CD14-positive monocyte (primary cell): ENCODE measurements around the genes EBF4, TMEM239 and OXT.

DNA sequence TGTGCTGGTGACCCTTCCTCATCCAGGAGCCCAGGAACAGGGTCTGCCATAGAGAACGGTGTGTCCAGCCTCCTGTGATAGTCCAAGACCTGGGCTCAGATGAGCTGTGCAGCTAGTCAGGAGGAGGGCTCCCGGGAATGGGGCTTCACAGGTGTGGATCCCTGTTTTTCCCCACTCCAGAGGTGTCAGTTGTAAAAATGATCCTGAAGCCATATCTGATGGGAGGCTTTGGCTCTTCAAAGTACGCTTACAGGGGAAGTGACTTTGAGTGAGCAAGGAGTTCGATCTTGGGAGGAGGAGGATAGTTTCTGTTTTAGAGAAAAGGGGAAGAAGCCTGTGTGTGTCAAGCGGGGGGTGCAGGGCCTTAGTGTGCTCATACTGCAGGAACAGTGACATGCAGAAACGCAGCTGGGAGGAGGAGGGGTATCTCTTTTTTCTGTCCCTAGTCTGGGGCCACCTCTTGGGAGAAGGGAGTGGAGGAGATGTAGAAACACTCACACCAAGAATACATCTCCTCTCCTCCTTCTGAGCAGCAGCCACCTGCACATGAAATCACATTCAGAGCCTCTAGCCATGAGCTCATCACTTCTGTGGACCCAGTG, 19.9 kb downstream of the SIRPD start:
- CAGE, long polyA plus RNA, result no peak

- CAGE, long polyA plus RNA, result no peak
Observed at GRCh38 chr20:1663856-1664227, 6.3 kb upstream of the SIRPG start.

DNA sequence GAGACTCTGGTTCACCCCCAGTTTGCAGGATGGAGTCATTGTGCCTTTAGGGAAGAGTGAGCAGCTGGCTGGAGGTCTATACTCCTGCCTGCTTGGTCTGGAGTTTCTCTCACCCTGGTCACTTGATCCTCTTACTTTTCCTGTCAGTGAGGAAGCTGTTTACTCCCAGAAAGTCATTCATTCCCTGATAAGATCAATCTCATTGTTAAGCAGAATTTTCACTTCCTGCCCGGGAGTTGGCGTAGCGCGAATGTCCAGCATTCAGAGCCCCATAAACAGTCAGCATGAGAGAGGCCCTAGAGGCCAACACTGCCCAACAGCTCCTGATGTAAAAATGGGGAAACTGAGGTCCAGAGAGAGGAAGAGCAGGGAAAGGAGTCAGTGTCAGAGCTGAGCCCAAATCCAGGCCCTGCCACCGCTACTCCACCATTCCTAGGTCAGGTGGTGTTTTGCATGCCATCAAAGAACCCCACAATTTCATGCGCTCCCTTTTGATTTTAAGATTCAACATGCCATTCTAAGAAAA, 70.3 kb upstream of the SIRPA start:
- CAGE, long polyA plus RNA, result no peak

- CAGE, long polyA plus RNA, result no peak
Observed at GRCh38 chr20:1860484-1861025, 34.7 kb upstream of the SIRPA start.

- CAGE, long polyA plus RNA, result no peak
Observed at GRCh38 chr20:1888841-1889522, 6.2 kb upstream of the SIRPA start.

- CAGE, long polyA plus RNA, result no peak
Observed at GRCh38 chr20:1913074-1913800, 18.0 kb downstream of the SIRPA start.

- CAGE, long polyA plus RNA, result no peak
Observed at GRCh38 chr20:1927143-1927842, 32.1 kb downstream of the SIRPA start.

DNA sequence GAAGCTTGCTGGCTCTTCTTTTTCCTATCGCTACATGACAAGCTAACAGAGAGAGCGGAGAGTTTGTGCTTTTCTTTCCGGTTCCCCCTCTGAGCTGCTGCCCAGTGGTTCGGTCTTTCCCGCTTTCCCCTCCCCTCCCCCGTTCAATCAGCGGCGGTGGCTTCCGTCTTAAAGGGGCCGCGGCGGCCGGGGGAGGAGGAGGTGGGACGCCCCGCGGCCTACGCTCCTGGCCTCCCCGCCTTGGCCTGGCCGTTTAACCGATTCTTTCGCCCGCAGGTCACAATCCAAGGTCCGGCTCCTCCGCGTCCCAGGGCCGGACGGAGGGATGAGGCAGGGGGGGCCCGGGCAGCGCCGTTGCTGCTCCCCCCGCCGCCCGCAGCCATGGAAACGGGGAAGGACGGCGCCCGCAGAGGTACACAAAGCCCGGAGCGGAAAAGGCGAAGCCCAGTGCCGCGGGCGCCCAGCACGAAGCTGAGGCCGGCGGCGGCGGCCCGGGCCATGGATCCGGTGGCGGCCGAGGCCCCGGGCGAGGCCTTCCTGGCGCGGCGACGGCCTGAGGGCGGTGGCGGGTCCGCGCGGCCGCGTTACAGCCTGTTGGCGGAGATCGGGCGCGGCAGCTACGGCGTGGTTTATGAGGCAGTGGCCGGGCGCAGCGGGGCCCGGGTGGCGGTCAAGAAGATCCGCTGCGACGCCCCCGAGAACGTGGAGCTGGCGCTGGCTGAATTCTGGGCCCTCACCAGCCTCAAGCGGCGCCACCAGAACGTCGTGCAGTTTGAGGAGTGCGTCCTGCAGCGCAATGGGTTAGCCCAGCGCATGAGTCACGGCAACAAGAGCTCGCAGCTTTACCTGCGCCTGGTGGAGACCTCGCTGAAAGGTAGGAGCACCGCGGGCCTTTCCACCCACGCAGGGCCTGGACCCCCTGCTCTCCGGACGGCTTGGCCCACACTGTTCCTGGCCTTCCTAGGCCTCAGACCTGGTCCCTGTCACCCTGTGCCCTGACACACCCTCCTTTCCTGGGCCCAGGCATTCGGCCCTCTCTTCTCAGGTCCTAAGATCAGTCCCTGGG, 1.2 kb downstream of the STK35 start:
- CAGE, long polyA plus RNA, result no peak

DNA sequence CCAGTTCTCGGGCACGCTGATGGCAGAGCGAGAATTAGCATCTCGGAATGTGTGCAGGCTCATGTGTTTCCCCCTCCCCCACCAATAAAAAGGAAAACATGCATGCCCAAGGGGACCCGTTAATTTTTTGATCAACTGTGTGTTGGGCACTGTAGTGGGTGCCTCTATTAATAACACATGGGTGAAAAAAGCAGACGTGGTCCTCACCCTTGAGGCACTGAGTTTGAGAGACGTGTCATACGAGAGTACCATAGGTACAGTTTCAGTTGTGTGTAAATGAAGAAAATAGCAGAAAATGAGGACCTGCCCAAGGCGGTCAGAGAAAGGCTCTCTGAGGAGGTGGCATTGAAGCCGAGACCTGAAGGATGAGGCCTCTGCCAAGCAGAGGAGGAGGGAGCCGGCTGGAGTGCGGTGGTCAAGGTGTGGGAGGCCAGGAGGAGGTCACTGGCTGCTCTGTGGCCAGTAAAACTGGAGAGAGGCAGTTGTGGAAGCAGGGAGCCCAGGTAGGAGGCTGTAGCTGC, 27.9 kb downstream of the STK35 start:
- CAGE, long polyA plus RNA, result no peak

GRCh38 chr20:2461594-2461898, 9.0 kb downstream of the SNRPB start:
- CAGE, long polyA plus RNA, result no peak

GRCh38 chr20:2658213-2658995, 5.6 kb downstream of the IDH3B start:
- CAGE, long polyA plus RNA, result no peak

GRCh38 chr20:2692459-2692905, at the start of gene EBF4:
Gene EBF4 (plus strand): TSS chr20:2692780.
- CAGE, long polyA plus RNA, result no peak

DNA sequence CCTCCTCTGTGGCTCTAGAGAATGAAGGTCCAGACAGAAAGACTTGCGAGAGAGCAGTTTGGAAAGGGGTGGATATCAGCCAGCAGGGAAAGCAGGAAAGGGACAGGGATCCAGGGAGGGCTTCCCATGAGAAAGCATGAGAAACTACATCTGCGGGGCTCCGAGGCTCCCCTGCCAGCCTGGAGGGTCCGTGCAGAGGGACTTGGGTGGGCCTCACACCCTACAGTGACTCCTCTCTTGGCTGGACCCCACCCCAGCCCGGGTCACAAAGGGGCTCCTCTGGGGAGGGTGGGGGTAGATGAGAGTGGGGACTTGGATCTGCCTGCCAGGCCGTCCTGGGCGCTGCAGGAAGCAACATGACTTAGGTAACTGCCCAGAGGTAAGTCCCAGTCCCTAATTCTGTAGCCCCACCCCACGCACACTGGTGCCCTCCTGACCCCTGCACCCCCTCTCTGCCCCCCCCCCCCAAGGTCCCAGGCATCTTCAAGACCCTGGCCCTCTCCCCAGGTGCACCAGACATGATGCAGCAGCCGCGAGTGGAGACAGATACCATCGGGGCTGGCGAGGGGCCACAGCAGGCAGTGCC, at the start of gene TMEM239:
TMEM239 (plus strand) TSS at position 328 of the 586 bp plus-strand sequence.
- CAGE, long polyA plus RNA, result no peak

DNA sequence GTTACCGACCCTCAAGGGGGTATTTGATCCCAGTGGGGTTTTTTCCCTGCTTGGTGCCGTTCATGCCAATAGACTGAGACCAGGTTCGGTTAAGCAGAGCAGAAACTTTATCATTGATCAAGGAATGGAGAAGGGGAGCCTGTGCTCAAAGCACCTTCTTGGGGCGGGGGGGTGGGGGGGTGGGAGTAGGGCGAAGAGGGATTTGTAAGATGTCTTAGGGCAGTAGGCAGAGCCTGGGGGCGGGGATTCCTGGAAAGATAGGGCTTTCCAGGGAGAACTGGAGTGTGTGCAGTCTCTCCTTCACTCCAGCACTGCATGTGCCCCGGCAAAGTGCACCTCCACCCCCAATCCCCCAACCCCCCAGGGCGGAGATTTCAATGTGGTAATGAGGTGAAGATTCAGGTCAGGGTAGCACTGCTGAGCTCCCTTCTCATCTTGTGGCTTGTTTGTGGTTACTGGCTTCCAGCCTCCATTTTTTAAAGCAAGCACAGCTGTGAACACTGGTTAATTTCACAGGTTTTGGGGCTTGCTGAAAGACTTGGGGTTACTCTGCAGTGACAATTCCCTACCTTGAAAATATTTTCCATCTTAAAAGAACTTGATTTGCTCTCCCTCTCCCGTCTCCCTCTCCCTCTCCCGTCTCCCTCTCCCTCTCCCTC, 5.9 kb downstream of the TMEM239 start:
- CAGE, long polyA plus RNA, result no peak

DNA sequence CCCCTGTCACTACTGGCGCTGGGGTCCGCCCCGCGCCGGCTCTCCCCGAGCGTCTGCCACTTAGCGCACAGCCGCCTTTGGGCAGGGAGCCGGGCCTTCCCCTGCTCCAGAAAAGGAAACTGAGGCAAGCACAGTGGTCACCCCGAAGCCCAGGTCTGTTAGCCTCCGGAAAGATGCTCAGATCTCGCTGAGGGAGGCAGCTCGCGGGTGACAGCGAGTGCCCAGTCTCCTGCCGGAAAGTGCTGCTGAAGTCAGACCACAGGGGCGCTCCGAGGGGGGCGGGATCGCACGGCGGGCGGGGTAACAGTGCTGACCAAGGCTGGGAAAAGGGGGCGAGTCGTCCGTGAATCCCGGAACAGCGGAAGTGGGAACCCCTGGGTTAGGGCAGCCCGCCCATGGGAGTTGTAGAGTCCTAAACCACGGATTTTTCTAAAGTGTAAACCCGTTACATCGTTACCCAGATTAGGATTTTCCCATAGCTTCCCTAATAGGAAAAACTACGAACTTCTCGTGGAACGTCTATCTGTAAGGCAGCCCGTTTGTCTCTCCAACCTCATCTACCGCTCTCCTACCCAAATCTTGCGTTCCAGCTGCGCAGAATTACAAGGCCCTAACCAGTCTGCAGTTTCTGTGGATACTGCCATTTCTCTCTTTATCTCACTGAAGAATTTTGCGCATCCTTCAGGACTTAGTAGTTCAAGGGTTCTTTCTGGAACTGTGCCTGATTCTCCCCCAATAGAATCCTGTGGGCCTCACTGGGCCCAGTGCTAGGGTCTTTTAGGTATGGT, 554 bp downstream of the VPS16 start:
- CAGE, long polyA plus RNA, result no peak

DNA sequence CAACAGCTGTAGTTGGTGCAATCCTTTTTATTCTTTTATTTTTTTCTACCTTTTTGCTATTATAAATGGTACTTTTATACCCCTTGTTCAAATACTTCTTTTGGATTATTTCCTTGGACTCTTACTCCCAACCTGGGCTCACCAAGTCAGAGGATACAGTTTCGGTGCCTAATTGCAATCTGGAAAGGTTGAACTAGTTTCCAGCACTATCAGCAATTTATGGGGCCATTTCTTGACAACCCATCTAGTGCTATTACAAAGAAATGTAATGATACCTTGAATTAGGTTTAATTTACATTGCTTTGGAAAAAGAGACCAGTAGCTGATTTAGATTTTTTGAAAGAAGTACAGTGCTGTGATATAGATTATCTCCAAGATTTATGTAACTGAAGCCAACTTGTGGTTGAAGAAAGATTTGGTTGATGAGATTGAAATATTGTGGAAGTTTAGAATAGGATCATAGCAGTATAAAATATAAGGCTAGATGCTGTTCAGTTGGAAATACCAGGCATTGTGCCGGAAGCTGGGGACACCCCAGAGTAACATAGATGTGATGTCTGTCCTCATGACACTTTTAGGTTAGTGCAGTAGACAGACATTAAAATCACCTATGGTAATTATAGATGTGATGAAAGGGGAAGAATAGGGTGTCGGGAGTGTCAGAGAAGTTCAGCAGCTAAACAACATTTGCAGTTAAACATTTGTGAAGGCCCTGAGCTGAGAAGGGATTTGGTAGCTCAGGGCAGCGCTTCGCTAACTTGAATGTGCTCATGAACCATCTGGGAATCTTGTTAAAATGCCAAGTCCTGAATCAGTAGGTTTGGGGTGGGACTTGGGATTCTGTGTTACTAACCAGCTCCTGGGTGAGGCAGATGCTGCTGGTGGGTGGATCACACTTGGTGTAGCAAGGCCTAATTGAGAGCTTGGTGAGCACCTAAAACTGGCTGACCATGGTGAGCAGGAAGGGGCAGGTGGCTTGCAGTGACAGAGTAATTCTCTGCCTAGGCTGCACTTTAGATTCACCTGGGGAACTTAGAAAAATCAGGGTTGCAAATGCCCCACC, 5.6 kb downstream of the PTPRA start:
- CAGE, long polyA plus RNA, result no peak

- CAGE, long polyA plus RNA, result no peak
Observed at GRCh38 chr20:2993325-2994286, 49.8 kb upstream of the GNRH2 start.

DNA sequence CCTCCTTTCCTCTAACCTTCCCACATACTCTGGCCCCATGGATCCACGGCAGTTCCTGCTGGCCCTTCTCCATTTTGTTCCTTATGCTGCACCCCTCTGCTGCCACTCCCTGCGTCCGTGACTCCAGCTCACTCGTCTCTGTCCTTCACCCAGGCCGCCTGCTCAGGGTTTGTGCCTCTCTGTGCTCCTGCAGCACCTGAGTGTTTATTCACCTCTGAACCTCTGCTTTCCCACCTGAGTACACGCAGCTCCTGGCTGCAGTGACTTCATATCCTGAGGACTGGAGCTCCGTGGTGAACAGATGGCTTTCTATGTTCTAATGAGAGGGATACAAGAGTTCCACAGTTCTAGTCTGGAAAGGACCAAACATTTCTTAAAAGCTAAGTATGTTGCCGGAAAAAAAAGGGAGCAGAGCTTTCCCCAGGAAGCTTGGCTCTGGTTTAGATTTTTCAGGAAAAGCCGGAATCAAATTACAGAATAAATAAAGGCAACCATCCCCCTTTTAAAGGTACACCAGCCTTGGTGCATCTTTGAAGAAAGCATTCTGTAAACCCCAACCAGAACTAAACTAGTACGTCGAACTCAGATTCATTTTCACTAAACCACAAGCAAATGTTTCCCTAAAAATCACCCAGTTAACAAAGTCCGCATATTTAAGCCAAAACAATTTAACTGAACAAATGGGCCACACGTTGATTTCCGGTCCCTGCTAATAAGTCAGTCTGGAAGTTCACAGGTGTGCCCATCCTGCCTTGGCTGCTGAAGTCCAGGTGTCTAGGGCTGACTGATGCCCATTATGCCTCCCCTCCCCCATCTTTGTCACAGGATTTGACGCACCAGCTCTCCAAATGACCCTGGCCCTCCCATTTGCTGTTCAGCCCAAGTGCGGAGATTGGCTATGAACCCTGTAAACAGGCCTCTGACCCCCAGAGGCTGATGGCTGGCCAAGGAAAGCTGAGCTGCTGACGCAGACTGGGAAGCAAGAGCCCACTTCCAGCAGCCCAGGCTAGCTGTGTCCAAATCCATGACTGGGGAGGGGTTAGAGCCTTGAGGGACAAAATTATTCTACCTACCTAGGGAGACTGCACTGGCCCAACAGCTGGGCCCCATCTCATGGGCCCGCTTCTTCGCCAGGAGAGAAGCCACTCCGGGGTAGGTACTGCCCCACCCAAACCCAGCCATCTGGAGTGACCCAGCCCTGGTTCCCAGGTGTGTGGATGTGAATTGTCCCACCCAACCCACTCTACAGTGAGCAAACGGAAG, 1.1 kb upstream of the GNRH2 start:
- CAGE, long polyA plus RNA, result no peak

GRCh38 chr20:3071514-3071703, at the start of gene OXT:
Gene OXT (plus strand): TSS chr20:3071620.
- CAGE, long polyA plus RNA, result no peak

DNA sequence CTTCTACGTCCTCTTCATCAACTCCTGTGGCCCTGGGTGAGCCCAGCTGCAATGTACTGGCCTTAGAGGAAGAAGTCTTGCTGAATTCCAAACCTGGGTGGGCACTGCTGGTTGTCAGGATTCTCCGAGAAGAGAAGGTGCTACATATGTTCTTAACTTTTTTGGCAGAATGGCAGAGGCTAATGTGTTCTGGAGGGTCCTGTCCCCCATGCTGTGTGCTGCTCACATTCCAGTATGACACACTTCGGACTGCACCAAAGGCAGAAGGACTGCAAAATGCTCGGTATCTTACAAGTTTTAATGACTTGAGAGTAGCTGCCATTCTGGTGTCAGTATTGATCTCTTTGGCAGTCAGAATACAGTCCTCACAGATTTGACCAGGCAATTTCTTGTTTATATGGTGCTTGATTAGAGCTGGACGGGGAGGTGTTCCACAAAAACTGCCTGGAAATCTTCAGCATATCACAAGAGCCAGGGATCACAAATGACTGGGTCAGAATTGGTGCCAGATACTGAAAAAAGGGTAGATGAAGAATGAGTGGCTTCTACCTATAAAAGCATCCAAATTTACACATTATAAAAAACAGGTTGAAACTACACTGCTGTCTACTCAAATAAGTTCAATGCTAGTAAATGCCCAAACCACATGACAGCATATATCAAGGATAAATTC, 10.8 kb downstream of the FASTKD5 start:
- CAGE, long polyA plus RNA, result no peak